A375 (cell line): ENCODE measurements around a stretch of chr1.

DNA sequence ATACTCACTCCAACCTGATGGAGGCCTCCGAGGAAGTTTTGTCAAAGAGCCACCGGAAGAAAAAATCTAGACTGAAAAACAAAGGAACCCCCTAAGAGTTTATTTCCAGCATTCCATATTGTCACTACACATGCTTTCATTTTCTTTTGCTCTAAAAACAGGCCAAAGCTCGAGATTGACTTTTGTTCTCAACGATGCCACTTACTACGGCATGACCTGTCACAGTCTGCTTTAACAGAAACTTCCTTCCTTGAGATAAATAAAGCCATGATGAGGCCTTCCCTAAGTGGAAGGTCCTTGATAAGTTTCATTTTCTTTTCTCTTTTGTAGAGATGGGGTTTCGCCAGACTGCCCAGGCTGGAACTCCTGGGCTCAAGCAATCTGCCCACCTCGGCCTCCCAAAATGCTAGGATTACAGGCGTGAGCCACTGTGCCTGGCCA lies 26.3 kb downstream of the TMEM63A start:
- RAMPAGE, long total RNA, result no peak

DNA sequence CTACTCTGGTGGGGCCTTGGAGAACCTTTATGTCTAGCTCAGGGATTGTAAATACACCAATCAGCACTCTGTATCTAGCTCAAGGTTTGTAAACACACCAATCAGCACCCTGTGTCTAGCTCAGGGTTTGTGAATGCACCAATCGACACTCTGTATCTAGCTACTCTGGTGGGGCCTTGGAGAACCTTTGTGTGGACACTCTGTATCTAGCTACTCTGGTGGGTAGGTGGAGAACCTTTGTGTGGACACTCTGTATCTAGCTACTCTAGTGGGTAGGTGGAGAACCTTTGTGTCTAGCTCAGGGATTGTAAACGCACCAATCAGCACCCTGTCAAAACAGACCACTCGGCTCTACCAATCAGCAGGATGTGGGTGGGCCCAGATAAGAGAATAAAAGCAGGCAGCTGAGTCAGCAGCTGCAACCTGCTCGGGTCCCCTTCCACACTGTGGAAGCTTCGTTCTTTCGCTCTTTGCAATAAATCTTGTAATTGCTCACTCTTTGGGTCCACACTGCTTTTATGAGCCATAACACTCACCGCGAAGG lies 28.7 kb downstream of the SDE2 start:
- RAMPAGE, long total RNA, result no peak

DNA sequence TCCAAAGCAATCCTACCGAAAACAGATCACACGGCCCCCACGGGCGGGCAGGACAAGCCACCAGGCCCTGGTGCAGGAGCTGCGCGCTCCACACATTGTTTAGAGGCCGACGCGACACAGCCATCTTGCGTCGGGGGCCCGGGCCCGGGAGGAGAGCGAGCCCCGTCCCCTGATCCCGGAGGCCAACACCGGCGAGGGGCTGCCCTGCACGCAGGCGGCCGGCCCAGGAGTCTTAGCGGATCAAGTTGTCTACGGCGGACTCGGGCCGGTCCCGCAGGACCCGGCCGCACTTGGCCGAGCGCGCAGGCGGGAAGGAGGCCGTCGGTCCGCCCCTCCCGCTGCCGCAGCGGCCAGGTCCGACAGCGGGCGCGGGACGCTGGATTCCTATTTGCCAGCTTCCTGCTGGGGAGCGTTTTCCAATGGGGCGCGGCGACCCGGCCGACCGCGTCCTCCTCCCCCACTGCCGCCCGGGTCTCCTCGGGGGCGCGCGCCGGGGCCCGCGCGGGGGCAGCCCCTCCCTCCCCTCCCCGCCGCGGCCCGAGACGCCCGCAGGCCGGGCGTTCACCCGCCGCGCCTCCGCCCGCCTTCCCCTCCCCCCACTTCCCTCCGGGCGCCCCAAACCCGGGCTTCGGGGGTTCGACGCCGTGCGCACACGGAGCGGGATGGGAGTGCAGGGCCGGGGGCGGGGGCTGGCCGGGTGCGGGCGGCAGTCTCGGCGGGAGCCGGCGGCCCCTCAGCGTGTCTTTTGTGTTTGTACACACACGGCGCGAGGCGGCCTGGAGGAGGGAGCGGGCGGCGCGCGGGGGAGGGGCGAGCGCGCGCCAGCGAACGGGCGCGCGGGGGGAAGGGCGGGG lies 548 bp upstream of the H3-3A start:
- RAMPAGE, long total RNA, result no peak

DNA sequence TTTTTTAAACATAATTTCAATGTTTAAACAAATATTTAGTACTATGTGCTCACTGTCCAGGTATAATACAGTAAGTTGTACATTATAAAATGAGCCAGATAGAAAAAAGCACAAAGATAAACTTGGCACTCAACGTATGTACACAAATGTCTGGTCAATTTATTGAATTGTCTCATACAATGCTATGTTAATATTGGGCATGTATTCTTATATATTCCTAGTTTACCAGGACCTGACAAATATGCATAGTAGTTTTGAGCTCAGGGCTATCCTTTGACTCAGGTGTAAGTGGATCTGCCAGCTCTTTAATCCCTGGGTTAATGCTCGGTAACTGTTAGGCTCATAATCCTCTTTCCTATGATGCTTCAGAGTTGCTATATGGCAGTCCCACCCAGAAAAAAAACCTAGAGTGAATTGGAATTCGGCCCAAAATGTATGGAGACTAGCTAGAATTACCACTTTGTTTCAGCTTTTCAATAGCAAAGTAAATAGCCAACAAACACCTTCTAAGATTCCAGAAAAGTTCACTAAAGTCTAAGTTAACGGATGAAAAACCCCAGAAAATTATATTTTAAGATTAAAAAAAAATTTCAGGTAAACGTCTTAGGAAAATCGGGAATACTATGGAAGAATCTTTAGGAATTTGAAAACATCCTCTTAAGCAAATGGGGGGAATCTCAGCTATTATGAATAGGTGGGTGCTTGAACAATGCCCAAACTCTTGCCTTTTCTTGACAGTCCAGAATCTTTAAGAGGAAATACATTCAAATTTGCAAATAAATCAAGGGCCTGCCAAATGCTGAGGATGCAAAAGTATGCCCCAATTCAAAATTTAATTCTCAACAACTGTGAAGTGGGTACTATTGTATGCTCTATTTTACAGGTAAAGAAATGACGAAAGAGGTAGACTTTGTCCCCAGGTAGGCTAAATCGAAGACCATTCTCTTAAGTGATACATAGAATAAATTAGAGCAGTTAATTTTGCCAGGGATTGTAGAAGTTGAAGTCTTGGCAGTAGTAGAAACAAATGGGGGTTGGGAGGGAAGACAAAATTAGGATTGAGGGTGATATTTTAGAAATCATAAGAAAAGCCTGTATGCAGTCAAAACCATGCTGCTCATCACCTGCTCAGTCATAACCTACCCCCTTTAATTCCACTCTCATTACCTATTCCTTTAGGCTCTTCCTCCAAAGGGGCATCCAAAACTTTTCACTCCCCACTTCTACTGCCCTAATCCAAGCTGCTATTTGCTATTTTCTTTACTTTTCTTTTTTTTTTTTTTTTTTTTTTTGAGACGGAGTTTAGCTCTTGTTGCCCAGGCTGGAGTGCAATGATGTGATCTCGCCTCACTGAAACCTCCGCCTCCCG lies 11.0 kb downstream of the H3-3A start:
- RAMPAGE, long total RNA, result no peak

GRCh38 chr1:226111321-226112115 lies 49.0 kb downstream of the H3-3A start:
- RAMPAGE, long total RNA, result no peak

DNA sequence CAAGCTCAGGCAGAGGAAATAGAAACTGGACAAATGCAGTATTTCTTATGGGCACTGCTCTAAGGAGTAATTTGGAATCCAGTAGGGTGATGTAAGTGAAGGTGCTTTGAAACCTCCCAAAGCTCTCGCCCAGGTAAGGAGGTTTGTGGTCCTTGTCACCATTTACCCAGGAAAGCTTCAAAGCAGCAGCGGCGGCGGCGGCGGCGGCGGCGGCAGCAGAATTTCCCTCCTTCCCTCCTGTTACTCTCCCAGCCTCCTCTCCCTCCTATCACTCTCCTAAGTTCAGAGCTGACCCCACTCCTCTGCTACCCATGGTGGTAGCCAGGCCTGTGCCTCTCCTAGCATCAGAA lies 60.8 kb downstream of the ACBD3 start:
- RAMPAGE, long total RNA, result no peak

GRCh38 chr1:226164619-226165138 lies 21.9 kb downstream of the ACBD3 start:
- RAMPAGE, long total RNA, result no peak

GRCh38 chr1:226407339-226407446 lies 700 bp downstream of the PARP1 start:
- RAMPAGE, long total RNA, result no peak

GRCh38 chr1:226549533-226550320 lies 1.2 kb downstream of the STUM start:
- RAMPAGE, long total RNA, result no peak

GRCh38 chr1:226568013-226568800 lies 19.6 kb downstream of the STUM start:
- RAMPAGE, long total RNA, result no peak

DNA sequence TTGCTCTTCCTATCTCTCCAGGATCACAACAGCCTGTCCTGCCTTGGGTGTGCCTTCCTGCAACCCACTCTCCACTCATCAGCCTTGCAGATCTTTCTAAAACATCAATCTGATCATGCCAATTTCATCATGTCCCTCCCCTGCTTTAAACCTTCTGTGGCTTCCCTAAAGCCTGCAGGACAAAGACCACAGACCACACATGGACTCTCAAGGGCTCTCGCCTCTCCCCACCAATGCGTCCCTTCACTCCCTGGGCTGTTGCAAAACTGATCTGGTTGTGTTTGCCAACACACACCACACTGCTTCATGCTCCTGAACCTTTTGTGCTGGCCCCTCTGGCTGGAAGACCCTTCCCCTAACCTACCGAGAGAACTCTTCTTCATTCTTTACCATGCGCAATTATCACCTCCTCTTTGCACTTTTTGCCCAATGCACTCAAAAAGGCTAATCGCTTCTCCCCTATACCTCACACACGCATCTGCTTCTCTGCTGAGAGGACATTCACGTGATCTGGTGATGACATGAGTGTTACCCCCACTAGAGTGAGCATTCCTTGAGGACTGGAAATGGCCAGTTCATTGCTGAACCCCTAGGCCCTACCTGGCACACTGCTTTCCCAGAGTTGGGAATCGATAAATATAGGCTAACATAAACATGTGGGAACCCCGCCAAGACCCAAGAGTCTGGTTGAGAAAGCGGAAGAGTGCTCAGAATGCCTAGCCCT lies 72.2 kb downstream of the ITPKB start:
- RAMPAGE, long total RNA, result no peak

DNA sequence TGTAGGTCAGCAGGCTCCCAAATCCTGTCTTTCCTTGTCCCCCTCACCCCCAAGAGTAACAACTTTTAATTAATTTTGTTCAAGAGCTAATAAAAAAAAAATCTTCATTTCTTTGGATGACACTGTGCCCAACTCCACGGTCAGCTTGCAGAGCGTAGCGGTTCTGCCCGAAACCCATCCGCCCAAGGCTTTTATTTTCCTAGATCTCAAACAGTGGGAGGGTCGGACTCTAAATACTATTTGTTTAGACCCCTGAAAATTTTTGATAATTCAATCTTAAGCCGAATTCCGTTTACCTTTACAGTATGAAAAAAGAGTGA lies 35.3 kb downstream of the ITPKB start:
- RAMPAGE, long total RNA, result no peak

DNA sequence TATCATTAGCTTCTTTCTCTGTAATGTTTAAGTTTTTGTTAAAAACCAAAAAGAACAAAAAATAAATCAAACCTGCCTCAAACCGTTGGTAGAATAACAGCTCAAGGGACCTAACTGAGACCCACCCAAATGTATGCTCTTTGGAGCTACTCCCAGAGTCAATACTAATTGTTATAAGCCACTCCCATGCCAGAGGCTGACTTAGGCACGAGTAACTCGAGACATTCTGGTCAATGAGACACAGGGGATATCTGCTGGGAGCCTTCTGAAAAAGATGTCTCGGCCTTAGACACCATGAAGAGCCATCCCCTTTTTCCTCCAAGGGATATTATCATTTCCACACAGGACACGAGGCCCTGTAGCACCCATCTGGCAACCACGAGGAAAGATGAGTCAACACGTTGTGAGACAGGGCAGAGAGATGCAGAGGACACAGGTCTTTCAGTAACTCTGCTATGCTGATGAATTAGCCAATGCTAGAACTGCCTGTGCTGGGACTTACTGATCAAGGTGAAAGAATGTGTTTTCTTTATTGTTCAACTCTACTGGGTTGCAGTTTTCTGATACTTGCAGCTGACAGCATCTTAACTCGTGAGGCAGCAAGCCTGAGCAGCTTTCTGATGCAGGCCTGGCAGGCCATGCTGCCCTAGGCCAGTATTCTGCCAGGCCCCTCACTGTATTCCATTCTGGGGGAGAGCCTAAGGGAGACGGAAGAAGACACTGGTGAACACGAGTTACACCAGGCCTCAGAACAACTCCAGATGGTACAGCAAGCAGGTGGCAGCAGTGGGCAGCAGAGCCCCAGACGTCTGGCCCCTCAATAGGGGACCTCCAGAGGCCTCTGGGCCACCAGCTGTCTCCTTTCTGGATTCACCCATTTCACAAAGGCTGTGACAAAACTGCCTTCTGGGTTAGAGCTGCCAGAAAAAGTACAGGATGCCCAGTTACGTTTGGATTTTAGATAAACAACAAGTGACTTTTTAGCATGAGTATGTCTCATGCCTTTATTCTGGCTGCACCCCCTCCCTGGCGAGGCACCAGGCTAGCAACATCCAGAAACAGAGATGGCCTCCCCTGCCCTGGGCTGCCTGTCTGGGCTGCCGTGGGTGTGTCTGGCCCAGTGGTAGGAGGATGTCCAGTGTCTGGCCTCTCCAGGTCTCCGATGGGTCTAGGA lies 30.4 kb downstream of the ITPKB start:
- RAMPAGE, long total RNA, result no peak

DNA sequence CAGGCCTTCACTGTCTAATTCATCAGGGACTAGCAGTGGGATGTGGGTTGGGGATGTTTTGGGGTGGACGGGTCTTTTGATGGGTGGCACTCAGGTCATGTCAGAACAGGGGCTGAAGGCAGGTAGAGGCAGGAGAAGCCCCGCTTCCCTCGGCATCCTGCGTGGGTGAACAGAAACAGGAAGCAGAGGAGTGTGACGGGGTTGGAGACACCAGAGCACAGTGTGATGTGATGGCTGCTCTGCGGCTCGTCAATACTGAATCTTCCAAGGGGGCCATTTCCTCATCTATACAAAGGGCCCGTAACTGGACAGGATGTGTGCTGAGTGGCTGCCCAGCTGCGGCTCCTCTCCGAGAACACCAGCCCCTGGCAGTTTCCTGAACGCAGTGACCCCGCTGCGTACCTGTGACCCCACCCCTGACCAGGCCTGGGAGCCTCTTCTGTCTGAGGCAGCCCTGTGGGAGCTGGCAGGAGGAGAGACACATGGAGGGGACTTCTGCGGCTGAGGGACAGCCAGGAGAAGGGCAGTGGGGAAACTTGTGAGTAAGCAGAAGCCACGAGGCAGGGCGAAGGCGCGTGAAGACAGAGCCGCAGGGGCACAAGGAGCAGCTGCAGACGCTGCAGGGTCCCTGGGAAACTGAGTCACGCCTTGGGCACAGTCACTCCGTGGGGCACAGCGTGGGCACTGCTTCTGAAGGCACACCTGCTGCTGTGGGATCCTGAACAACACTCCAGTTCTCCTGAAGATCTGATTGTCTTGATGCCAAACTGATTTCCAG lies 60.0 kb upstream of the ITPKB start:
- RAMPAGE, long total RNA, result no peak

DNA sequence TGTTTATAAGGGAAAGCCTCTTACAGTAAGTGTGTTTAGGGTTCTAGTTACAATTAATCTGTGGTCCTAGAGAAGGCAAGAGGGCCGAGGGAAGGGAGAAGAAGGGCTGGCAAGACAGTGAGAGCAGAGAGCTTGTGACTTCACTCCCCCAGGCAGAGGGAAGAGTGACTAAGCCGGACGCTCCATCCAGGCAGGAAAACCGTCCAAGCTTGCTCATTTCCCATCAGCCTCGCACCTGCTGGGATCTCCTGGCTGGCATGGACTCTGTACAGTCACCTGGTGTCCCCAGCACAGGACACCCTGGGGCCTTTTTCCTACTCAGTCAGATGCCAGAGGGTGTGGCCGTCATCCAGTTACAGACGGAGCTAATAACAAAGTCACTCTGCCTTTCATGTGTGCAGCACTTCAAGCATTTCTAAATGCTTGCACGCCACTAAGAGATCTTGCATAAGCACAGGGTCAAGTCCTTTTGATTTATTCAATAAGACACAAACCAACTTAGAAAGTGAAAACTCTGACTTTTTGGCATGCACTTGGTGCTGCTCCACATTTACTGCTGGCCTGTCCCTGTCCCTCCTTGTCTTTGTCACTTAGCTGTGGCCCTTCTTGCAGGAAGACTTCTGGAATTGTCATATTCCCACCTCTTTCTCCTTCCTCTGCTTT lies 55.3 kb upstream of the PSEN2 start:
- RAMPAGE, long total RNA, result no peak

GRCh38 chr1:226904012-226904585 lies 33.7 kb downstream of the PSEN2 start:
- RAMPAGE, long total RNA, result no peak

DNA sequence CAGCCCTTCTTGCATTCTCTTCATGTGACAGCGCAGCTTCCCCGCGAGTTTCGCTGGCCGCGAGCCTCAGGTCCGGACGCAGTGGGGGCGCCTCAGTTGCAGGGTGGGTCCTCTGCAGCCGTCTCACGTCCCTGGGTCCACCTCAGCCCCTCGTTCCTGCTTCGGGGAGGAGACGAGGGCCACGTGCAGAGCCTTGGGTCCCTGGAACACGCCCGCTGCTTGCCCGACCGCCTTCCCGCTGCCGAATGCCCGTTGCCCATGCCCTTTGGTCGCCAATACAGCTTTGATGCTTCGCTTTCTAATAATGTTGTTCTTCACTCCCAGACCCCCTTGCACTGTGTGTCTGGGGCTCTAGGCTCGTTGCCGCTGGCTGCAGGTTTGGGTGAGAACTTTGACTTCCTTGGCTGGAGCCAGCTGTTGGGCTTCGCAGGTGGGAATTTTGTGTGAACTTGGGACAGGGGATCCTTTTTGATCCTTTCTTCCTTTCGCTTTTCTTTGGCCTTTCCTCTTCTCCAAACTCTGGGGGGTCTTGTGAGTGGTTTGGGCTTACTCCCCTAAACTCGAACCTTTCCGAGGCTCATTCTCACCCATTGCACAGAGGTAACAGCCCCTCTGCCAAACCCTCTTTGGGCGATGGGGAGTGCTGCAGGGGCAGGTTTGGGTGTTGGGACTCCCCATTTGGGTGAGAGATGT lies 530 bp downstream of the COQ8A start:
- RAMPAGE, long total RNA, result no peak

DNA sequence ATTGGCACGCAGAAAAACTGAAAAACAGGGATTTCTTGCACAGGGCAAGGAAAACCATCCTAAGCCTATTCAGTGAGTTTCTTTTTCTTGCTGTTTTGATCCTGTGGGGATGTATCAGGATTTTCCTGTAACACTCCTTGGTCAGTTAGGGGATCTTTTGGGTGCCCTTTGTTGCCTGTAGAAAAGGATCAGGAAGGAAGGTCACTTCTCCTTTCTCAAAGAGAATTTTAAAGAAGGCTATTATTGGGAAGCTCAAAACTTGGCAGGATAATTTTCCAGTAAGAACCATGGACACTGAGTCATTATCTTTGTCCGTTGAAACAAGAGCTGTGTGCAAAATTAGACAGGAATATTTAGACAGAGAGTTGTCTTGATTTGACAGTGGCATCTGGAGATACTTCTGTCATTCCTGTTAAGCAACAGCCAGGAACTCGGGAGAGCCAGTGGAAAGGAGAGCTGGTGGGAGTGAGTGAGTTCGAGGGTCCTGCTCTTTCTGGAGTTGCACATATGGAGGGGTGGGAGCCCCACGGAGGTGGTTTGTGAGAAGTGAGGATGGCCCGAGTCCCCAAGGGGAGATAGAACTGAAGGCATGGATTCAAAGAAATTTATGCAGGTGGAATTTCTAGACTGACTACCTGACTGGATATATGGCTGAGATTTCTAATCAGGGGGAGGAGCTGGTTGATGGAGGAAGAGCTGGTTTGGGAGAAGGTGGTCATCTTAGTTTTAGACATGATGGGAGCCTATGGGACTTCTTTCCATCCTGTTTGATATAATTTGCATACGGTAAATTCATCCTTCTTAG lies 3.0 kb downstream of the COQ8A start:
- RAMPAGE, long total RNA, result no peak

DNA sequence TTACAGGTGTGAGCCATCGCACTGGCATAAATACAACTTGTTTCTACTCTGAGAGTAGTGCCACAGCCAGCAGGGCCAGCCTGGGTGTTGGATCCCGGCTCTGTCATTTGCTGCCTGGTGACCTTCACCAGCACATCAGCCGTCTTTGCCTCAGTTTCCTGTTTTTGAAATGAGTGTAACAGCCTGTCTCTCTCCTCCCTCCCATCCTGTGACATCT lies 23.7 kb downstream of the COQ8A start:
- RAMPAGE, long total RNA, result no peak

DNA sequence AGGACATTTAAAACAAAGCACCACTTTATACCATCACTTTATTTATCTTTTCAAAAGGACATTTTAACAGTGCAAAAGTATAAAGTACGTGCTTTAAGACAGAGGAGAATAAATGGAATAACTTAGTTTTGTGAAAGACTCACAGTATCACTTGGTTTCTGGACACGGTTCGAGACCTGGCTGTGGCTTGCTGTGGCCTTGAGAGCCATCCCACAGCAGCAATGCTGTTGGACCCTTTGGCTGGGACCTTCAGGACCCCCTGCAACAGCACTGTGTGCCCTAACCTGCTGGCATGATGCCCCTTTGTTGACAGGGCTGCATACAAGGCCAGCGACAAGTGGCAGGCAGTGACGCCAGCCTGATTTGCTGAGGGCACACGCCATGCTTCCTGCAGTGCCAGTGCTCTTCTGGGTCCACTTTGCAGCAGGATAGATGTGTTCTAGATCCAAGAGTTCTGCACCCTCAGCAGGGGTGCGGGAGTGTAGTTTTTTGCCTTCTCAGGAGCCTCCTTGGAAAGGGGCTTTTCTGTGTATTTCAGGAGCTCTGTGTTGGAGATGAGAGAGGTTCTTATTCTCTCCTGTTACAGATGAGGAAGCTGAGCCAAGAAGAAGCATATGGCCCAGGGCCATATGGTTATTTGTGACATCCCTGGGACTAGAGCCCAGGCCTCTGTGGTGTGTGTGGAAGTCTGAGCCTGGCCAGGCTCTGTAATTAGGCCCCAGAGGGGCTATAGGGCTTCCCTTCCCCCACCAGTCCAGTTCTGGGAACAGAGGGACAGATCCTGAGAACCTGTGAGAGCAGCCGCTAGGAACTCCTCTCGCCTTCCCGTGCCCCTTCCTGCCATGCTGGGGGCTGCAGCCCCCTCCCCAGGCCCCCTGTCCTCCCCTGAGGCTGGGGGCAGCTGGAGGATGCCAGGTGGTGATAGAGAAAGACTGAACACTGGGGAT lies 33.0 kb downstream of the COQ8A start:
- RAMPAGE, long total RNA, result no peak